Neural progenitor cell (in vitro differentiated cells): ENCODE measurements around the genes ANKAR and NEMP2.

DNA sequence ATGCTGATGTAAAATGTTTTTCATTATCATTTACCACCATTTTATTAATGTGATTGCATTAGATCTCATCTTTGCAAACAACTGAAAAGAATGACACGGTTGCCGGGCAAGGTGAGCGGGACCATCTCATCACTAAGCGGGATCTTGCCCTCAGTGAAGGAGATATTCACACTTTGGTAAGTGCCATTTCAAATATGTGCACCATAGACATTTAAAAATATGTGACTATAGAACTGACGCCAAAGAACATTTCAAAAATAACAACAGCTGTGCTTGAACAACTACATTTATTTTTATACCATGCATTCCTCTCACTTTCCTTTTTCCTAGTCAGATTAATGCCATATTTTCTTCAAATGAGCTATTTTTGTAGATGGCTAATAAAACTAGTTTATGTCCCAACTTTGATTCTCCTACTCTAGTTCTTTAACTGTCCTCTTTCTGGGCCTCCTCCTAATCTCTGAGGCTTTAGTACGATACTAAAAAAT, 24.2 kb upstream of the FAM171B start:
- RAMPAGE, long total RNA = no peak

DNA sequence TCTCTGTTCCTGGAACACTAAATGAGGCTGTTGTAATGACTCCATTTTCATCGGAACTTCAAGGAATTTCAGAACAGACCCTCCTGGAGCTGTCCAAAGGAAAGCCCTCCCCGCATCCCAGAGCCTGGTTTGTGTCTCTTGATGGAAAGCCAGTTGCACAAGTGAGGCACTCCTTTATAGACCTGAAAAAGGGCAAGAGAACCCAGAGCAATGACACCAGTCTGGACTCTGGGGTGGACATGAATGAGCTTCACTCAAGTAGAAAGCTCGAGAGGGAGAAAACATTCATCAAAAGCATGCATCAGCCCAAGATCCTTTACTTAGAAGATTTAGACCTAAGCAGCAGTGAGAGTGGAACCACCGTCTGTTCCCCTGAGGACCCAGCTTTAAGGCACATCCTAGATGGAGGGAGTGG, 68.4 kb downstream of the FAM171B start:
- RAMPAGE, long total RNA = no peak

DNA sequence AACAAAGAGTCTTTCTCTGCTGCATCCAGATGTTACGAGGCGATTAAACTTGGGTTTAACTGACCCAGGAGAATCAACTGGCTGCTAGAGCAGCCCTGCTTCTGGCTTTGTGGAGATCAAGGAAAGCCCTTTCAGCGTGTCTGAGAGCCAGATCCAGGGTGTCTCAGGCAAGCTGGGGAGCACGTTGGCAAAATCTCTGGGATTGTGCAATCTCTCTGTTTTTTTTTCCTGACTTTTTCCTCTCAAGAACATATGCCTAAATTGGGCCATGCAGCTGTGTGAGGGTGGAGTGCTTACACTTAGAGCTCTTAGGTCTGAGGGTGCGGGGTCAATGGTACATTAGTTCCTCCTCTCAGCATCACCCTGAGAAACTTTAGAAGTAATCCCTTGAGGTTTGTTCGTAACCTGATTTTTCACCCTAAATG, 38.2 kb upstream of the ZSWIM2 start:
- RAMPAGE, long total RNA = no peak

- RAMPAGE, long total RNA = no peak
Measured at GRCh38 chr2:187421924-187422724, 25.9 kb downstream of the CALCRL start.

DNA sequence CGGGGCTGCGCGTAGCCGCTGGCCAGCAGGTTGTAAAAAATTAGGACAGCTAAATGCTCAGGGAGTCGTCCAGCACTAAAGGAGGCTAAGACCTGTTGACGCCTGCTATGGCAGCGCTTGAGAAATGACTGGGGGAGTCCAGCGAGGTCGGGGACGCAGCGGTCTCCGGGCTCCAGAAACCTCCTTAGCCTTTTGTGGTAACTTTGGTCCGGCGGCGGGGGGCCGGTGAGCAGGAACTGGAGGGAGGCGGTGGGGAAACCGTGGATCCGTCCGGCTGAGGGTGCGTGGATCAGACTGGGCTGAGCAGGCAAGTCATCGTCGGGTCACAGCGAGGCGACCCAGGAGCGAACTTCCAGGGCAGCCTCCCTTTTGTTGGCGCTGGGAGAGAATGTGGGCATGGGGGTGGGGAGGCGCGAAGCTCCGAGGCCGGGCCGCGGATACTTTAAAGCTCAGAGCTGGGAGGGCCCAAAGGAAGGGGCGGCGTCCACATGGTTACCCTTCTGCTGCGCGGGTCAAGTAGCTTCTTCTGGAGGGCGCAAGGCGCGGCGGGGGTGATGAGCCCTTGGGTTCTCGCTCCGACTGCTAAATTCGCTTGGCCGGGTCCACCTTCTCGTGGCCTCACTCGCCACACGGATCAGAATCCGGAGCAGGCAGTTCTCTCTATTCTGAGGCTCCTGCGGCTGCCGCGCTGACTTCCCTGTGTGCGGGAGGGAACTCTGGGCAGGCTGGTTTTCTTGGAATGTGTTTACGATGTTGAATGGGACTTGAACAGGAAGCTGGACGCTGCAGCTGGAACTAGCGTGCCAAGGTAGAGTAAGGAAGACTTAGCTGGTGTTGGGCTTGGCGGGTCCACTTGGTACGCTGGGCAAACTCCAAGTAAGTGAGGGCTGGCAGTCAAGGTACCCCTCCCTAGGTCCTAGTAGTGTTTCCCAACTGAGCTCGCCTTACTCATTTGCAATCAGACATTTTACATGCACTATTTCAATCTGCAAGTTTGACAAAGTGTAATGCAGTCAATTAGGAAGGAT, 945 bp downstream of the GULP1 start:
- RAMPAGE, long total RNA = no peak

- RAMPAGE, long total RNA = no peak
Measured at GRCh38 chr2:188298701-188299669, 7.3 kb downstream of the GULP1 start.

GRCh38 chr2:188598565-188598997, 306.9 kb downstream of the GULP1 start:
- RAMPAGE, long total RNA = no peak

DNA sequence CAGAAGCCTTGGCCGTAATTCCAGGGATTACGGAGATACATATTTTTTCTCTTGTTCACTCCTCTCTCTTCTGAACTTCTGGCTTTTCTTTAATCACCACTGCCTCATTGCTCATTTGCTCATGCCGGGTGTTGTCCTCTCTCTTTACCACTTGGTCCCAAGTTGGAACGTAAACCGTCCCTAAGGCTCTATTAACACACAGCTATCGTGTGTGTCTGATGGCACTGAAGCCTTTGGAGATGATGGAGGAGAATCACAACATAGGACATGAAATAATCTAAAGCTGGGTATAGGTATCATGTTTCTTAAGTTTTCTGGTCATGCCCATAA, 188.6 kb upstream of the COL3A1 start:
- RAMPAGE, long total RNA = no peak

- RAMPAGE, long total RNA = no peak
Measured at GRCh38 chr2:188973549-188973890, 653 bp upstream of the COL3A1 start.

- RAMPAGE, long total RNA = no peak
Measured at GRCh38 chr2:189178537-189179008, 988 bp downstream of the COL5A2 start.

DNA sequence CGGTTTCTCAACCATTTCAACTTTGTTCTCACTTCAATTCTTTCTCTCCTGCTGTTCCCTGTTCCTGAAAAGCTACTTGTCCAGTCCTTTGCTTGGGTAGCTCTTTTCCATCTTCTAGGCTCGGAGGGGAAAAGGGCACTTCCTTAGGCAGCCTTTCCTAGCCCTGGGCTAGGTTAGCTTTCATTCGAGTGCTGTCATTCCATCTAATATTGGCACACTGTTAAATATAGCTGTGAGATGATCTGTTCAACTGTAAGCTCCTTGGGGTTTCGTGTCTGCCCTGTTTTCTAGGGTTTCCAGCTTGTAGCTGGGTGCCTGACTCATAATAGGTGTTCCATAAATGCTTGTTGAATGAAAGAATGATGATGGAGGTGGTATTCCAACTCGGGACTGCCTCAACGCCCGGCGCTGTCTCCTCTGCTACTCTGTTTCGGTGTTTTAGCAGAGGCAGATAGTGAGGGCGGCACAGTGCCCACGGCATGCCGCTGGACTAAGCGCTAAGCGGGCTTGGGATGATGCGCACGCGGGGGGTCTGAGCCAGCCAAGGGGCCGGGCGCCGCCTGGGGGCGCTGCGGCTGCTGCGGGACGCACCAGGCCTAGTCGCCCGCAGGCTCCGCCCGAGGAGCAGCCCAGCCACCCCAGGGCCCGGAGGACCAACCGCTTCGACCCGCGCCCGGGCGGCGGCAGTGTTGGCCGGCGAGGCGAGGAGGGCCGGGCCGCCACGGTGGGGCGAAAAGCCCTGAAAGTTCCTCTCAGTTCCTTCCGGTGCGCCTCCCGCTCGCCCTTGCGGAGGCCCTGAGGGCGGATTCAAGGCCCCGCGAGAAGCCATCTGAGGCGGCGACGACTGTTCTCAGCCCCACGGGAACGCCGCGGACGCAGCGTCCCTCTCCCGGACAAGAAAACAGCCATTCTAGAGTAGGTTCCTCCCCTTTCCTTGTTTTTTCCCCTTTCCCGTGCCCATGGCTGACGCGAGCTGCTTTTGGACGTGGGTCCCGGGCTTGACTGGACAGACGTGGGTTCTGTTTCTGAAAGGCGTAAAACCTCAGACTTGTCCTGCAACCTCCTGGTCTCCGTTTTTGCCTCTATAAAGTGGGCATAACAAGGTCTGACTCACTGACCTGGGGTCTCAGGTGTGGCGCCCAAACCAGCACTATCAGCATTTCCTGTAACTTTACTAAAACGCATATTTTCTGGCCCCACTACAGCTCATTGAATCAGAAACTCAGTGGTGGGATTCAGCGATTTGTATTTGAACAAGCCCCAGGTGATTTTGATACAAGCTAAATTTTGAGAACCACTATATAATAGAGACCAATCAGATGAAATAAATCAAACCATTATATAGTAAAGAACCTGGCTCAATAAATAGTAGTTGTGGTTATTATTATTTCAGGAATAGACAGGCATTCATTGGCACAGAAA, at the start of gene ANKAR:
TSS of gene ANKAR (plus strand) at position 755 of the 1,422 bp plus-strand sequence.
- RAMPAGE, long total RNA = no peak

GRCh38 chr2:189712656-189713272, 38.3 kb downstream of the ANKAR start:
- RAMPAGE, long total RNA = no peak

DNA sequence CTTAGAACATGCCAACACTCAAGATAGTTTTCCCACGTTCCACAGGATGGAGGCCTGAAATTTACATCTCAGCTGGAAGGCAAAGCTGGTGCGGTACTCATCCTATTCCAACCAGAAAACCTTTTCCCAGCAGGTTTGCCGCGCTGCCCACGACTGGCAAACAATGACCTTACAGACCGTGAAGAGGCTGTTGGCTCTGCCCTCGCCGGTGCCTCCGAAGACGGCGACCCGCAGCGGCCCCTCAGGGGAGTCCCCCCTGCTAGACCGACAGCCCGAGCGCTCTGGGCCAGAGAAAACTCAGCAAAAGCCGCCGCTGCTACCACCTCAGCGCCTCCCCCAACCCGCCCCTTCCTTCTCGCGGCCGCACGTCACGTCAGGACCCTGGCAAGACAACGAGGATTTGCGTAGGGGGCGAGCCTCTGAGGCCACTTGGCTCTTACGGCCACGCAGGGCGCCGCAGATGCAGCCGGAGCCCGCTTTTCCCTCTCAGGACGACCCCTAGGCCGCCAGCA, 381 bp downstream of the ORMDL1 start:
- RAMPAGE, long total RNA = start-site peak on the minus strand centred at position 316 of the sequence, 84 bp wide, 31 and 106 reads in 2 replicates

DNA sequence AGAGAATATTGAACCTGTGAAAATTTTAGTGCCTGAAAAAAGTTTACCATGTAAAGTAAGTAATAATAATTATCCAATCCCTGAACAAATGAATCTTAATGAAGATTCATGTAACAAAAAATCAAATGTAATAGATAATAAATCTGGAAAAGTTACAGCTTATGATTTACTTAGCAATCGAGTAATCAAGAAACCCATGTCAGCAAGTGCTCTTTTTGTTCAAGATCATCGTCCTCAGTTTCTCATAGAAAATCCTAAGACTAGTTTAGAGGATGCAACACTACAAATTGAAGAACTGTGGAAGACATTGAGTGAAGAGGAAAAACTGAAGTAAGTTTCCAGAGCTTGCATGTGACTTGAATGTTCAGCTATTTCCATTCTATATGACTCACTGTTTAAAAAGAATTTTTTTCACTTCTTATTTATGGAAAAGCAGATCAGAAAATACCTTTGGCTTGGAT, 70.6 kb downstream of the PMS1 start:
- RAMPAGE, long total RNA = no peak

- RAMPAGE, long total RNA = no peak
Measured at GRCh38 chr2:190119193-190119753, 56.7 kb upstream of the MSTN start.

DNA sequence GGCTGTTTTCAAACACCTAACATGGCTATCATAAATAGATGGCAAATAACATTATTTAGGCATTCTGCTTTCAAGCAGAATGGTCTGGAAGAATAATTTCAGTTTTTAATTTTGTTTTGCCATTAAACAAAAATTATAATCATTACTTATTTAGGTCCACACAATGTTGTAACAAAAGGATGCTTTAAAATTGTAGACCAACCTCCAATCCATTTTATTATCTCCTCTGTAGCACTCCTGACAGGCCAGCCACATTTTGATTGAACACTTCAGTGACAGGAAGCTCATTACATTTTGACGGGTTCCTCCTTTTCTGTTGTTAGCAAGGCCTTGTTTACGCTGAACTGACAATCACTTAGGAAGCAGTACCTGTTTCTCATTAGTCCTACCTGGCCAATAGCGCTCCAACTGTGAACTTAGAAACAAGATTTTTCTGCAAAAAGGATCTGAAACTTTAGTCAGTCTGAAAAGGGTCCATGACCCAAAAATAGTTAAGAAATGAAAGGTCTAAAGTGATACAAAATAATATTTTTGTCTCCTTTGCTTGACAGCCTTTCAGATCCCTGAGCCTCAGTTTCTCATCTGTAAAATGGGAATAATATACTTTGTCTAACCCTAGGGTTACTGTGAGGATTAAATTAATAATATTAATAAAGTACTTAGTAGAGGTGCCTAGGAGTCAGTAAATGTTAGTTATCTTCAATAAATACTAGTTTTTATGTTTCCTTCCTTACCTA, 1.4 kb downstream of the C2orf88 start:
- RAMPAGE, long total RNA = no peak

DNA sequence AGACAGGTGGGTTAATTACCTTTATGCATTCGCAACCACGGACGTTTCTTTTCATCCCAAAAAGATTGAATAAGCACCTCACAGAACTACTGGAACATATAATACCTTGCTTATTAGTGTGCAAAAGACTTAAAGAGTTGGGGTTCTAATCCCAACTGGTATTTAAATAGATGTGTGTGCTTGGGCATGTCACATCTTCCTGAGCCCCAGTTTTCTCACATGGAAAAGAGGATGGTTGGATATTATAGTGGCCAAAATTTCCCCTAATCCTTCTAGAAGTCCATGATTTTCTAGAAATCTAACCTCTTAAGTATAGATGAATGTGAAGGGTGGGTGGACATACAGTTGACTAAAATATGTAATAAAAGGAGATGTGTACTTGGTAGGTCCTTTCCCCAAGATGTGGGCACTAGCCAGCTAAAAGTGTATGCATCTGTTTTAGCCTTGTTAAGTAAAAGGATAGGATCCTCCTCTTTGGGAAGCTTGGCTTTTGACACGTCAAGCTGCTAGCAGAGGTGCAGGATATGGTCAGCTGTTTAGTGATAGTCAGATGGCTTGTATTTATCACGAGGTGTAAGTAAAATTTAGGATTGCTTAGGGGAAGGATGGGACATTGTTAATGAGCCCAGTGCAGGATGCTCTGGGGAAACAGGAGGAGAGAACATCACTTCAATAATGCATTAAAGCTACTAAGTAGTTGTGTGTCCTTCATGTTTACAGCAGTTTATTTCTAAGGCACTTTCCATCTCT, 1.3 kb downstream of the MFSD6 start:
- RAMPAGE, long total RNA = no peak

- RAMPAGE, long total RNA = no peak
Measured at GRCh38 chr2:190435879-190437183, 28.2 kb downstream of the MFSD6 start.

DNA sequence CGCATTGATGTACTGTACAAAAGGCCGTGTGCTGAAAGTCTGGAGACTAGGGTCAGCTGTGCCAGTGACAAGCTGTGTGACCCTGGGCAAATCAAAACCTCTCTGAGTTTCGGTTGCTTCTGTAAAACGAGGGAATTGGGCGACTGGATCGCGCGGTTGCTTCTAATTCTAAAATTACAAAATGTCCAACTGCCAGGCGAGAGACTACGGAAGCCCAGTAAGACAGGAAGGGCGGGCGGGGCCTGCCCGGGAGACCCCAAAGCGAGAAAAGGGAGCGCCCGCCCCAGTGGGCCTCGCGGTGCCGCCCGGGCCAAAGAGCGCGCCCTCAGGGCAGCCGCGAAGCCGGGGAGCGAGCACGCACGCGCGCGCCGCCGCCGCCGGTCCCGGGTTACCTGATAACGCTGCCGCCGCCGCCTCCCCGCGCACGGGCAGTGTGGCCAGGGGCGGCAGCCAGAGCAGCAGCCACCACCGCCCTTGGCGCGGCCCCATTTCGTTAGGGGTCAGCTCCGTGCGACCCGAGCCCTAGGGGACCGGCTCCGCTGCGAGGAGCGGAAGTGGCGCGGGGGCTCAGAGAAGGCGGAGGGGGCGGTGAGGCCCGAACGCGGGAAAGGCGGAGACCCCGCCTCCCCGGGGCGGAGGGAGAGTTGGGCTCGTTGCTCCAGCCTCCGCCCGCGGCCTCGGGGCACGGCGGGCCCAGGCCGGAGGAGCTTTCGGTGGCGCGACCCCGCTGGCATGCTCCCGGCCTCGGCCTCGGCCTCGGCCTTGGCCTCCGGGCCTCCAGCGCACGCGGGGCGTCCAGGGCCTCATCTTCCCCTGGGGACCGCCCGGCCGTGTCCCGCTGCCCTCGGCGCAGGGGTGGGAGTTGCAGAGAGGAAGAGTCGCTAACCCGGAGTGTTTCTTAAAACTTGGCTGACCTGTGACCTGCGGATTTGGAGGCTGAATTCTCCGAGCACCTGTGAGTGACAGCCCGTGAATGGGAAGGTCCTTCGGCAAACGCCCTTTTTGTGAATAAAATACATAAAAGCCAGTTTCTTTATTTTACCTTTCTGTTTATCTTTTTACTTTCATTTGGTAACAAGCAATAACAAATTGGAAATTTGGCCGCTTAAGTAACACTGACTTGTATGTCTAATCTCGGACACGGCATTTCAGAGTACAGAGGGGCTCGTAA, at the start of gene NEMP2:
TSS of gene NEMP2 (minus strand) at position 556 of the 1,171 bp plus-strand sequence.
- RAMPAGE, long total RNA = no peak

DNA sequence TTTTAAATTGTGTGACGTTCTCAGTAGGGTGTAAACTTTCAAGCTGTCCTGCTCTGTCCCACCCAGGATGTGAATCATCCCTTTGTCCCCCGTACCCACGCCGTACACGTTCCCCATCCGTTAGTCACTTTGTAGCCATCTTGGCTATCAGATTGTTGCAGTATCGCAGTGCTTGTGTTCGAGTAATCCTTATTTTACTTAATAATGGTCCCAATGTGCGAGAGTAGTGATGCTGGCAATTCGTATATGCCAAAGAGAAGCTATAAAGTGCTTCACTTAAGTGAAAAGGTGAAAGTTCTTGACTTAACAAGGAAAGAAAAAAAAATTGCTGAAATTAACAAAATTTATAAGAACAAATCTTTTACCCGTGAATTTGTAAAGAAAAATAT, 40.9 kb upstream of the NAB1 start:
- RAMPAGE, long total RNA = no peak